Left lobe of liver (tissue), 1 donor: ENCODE results near the genes TACR2, NPFFR1 and NODAL.

DNA sequence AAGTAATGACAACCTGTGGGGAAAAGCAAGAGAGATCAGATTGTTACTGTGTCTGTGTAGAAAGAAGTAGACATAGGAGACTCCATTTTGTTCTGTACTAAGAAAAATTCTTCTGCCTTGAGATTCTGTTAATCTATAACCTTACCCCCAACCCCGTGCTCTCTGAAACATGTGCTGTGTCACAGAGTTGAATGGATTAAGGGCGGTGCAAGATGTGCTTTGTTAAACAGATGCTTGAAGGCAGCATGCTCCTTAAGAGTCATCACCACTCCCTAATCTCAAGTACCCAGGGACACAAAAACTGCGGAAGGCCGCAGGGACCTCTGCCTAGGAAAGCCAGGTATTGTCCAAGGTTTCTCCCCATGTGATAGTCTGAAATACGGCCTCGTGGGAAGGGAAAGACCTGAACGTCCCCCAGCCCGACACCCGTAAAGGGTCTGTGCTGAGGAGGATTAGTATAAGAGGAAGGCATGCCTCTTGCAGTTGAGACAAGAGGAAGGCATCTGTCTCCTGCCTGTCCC is 1.6 kb downstream of the SLC25A16 start:
- PRO-cap, result no peak

DNA sequence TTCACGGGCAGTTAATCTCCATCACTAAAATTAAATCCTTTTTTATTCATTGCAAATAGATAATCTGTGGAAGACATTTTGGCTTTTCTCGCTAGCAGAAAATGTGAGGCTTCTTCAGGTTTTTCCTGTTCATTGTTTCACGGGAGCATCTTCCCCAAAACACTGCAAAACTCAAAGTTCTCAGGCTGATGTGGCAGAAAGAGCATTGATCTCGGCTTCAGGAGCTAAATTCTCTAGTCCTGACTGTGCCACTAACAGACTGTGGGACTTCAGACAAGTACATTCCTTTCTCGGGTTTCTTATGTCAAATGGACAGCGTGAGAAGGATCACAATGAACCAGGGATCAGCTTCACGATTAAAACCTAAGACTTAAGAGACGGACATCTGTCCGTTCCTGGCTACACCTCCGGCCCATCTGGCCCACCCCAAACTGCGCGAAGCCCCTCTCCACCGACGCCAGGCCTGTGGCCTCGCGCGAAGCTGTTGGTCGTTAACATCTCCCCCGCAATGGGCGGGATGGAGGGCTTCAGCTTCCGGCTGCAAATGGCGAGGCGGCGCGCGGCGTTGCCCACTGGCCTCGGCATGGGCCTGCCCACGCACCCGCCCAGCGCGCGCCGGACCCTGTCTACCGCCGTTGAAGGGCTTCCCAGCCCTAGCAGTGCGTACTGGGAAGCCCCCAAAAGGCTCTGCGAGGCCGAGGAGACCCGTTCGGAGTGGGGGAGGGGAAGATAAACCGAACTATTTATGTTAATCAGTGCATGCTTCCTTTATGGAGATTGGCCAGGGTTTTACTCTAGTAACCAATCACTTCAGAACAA is 570 bp upstream of the DDX50 start:
- PRO-cap, result unidirectional peak, minus-strand start at position 467 of the sequence; bidirectional peak, plus-strand start outside the sequence, minus-strand start at position 716 of the sequence

GRCh38 chr10:69065395-69066306 is 22.3 kb upstream of the SRGN start:
- PRO-cap, result no peak

DNA sequence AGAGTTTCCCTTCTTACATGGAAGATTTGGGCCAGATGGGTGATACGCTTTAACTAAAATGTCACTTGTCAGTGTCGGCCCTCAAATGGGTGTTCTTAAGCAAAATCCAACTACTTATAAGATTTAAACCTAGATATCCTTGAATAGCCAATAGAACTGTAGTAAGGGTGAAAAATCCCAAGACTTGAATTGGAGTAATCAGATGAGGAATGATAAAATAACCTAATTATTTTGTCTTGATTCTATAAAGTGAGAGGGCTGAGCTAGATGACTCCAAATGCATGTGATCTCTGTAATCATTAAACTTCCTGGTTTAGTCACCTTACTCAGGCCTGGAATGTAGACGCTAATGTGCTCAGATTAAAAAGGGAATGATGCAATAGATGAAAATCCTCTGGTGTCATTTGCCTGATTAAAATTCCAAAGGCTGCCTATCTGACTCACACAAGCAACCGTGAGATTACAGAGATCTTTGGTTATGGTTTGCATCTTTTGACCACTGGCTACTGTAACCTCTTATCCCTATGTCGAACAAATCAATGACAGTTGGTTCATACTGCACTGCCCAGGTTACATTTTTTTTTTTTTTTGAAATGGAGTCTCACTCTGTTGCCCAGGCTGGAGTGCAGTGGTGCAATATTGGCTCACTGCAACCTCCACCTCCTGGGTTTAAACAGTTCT is 3.0 kb upstream of the HKDC1 start:
- PRO-cap, result no peak

DNA sequence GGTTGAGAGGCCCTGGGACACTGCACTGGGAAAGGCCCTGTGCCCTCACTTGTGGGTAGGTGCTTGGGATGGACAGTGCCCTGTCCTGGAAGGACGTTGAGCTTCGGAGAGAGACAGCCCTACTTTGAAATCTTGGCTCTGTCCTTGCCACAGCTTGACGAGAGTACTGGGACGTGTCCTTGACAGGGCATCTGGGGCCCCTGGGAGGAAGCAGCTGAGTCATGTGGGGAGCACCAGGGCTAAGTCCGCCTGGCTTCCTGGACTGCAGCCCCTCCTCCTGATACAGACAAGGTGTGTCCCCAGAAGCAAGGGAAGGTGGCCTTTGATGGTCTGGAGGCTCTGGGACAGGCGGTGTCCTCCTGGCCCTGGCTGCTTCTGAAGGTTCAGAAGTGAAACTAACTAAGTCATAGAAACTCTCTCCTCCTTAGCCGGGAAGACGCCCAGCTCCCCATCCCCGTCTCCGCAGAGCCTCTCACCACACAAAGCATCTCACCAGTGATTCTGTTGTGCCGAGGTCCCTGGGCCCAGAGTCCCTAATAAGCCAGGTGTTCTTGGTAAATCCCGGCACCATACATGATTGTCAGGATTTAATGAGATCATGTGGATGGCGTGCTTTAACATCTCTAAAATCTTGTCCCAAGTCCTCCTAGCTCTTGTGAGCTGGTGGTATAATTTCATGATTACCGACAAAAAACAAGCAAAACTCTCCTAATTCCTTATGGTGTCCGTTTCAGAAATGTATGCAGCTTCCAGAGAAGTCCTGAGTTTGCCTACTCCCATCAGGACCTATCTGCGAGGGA is 9.4 kb downstream of the HKDC1 start:
- PRO-cap, result no peak

GRCh38 chr10:69317106-69317631 is 1.5 kb upstream of the HK1 start:
- PRO-cap, result no peak

GRCh38 chr10:69334999-69335753 is 16.5 kb downstream of the HK1 start:
- PRO-cap, result unidirectional peak, minus-strand start at chr10:69335173

DNA sequence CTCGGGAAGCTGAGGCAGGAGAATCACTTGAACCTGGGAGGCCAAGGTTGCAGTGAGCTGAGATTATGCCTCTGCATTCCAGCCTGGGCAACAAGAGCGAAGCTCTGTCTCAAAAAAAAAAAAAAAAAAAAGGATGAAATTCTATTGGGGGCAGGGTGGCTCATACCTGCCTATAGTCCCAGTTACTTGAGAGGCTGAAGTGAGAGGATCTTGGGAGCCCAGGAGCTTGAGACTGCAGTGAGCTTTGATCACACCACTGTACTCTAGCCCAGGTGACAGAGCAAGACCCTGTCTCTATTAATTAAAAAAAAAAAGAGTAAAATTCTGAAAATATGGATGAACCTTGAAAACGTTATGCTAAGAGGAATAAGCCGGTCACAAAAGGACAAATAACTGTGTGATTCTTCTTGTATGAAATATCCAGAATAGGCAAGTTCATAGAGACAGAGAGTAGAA is 40.1 kb downstream of the HK1 start:
- PRO-cap, result no peak

GRCh38 chr10:69377573-69378673 is 38.8 kb downstream of the TACR2 start:
- PRO-cap, result no peak

GRCh38 chr10:69408871-69409213 is 7.9 kb downstream of the TACR2 start:
- PRO-cap, result bidirectional peak, plus-strand start at chr10:69408952, minus-strand start at chr10:69408680; unidirectional peak, plus-strand start at chr10:69409040

DNA sequence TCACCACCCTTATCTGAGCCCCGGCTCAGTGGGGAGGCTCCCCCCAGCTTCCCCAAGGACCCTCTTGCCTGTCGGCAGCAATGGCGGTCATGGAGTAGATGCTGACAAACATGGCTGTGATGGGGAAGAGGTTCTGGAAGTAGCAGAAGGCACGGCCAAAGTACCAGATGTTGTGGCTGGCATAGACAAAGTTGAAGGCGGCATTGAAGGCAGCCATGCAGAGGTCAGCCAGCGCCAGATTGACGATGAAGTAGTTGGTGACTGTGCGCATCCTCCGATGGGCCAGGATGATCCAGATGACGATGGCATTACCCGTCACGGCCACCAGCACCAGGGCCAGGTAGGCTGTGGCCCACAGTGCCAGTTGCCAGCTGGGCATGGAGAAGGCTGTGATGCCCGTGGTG is 852 bp downstream of the TACR2 start:
- PRO-cap, result no peak

- PRO-cap, result no peak
Observed at GRCh38 chr10:69416268-69417283, at the start of gene TACR2. Gene TACR2 (minus strand): TSS chr10:69416918.

DNA sequence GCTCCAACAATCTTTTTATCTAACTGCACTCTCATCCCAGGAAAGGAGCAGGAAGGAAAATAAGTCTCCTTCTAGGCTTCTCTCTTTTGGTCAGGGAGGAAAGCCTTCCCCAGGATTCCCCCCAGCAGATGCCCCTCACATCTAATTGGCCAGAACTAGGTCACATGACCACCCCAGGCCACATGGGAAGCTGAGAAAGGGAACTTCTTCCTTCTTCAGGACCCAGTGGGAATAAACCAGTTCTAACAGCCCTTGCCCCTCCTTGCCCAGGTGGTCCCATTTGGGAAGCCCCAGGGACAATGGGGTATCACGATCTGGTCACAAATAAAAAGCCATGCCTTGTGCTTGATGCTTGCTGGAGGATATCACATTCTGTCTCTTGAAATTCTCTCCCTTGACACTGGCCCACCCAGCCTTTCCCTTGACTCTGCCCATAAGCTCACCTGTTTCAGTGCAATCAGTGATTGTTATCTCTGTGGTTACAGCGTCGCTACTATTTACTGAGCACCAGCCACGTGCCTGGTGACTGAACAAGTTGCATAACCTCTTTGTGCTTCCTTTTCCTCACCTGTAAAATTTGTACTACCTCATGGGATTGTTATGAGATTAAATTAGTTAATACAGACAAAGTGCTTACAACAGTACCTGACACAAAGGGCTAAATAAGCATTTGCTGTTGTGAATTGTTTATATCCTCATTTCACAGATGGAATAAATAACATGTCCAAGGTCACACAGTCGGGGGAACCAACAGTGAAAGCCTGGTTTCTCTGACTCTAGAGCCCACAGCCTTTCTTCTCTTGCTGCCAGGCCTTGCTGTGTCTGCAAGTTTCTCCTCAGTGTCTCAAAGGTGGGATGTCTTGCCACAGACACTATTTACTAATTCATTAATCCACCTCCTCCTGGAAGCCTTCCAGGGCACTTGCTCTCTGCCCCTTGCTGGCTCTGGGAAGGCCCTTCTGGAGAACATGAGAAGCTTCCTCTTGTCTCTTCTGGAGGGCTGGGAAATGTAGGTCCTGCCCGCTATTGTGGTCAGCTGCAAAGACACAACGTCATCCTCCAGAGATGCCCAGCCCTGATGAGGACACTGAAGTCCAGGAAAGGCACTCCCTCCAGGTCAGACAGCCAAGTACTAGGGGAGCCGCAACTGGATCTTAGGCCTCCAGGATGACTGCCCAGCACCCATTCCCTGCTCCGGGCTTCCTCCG is 9.2 kb upstream of the TACR2 start:
- PRO-cap, result no peak

- PRO-cap, result no peak
Observed at GRCh38 chr10:69459134-69460158, 8.2 kb downstream of the TSPAN15 start.

DNA sequence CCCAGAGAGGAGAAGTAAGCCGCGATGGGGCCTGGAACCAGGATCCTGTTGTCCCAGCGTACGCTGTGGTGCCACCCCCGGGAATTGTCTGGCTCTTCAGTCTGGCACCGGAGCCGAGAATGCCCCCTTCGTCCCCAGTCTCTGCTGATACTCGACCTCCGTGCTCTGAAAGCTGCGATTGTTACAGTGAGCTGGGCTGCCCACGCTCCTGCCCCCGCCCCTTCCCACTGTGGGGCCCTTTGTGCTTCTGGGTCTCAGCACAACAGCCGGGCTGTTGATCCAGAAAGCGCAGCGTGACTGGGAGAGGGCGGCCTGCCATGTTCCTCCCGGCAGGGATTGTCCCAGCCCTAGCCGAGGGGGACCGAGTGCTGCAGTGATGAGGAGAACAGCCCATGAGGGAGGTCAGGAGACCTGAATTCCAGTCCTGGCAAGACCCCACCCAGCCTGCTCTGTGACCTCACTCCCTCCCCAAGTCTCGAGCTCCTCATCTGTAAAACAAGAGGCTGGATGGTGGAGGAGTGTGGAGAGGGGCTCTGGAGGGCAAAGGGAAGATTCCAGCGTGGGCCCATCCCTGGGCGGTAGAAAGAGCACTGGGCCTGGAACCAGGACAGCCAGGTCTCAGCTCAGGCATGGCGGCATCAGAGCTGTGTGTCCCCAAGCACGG is 43.5 kb downstream of the TSPAN15 start:
- PRO-cap, result no peak

DNA sequence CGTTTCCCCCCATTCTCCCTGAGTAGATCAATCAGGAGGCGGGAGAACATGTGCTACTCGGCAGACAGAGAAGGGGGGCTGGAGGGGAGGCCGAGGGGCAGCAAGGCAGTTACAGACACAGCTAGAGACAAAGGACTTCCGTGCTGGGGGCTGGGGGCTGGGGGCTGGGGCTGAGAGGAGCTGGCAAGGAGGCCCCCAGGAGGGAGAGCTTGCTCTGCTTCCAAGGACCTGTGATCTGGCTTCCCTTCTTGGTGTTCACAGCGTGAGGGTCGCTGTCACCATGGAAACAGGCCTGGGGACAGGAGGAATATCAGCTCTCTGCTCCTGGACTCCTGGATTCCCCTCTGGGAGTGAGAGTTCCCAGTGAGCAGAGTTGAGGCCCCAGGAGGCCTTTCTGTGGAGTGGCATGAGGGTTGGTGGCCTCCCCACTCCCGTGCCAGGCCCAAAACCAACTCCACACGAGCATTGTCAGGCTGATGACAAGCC is 16.2 kb downstream of the FAM241B start:
- PRO-cap, result no peak

GRCh38 chr10:70051259-70052083 is 1.2 kb upstream of the MACROH2A2 start:
- PRO-cap, result no peak

GRCh38 chr10:70283631-70284036 is at the start of gene NPFFR1:
Gene NPFFR1 (minus strand): TSS chr10:70284004.
- PRO-cap, result no peak

- PRO-cap, result no peak
Observed at GRCh38 chr10:70433542-70434086, 7.9 kb downstream of the NODAL start.

- PRO-cap, result no peak
Observed at GRCh38 chr10:70441051-70442249, at the start of gene NODAL. Gene NODAL (minus strand): TSS chr10:70441681.